Choroid plexus epithelial cell (primary cell): ENCODE results near the genes GSPT2, SSX2B, USP51 and SPIN2B.

GRCh38 chrX:50643183-50643907 is 170.6 kb downstream of the SHROOM4 start:
- RRBS = no CpG with 5 or more reads among the region's 10 CpGs

GRCh38 chrX:51743010-51744108 is at the start of gene GSPT2:
TSS of gene GSPT2 (plus strand) at chrX:51743442.
- RRBS = no CpG with 5 or more reads among the region's 68 CpGs

GRCh38 chrX:52750963-52751537 is at the start of gene SSX2B:
TSS of gene SSX2B (plus strand) at chrX:52751252.
- RRBS = no CpG with 5 or more reads among the region's 20 CpGs

DNA sequence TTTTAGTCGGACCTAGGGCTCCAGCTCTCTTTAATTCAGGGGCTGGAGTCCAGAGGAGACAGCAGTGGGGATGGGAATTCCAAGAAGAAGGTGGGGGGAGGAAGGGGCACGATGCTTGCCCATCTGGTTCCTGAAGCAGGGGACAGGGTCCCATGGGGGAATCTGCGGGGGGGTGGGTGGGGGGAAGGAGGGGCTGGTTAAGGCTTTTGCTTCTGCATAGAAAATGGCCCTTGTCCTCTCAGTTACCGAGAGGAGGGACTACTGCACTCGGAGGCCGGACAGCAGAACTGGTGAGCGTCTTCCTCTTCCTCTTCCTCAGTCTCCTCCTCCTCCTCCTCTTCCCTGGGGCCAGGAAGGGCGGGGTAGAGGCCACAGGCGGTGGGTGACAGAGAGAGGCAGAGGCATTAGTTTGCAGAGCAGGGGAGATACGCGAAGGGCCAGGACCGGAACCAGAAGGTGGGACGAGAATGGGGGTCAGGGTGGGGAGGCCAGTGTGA is 41.8 kb upstream of the KDM5C start:
- RRBS = no CpG with 5 or more reads among the region's 13 CpGs

- RRBS = no CpG with 5 or more reads among the region's 17 CpGs
These were observed 732 bp downstream of the SMC1A start for GRCh38 chrX:53421740-53422104.

- RRBS = no CpG with 5 or more reads among the region's 5 CpGs
These were observed 122.8 kb downstream of the HUWE1 start for GRCh38 chrX:53563667-53564117.

DNA sequence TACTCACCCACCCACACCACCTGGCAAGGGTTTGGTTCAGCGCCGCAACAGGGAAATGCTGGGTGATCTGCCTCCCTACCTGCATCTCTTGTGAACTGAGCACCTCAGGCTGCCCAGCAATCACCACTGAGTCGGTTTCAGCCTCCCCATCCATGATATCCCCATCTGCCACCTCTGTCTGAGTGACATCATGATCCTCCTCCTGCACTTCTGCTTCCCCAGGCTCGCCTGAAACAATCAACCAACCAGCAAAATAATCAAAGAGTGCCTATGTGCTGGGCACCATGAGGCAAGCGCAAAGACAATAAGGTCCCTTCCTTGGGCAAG is 122.1 kb downstream of the HUWE1 start:
- RRBS = no CpG with 5 or more reads among the region's 5 CpGs

GRCh38 chrX:53745346-53745579 is 58.7 kb upstream of the HUWE1 start:
- RRBS = no CpG with 5 or more reads among the region's 3 CpGs

GRCh38 chrX:54483004-54483685 is 12.9 kb downstream of the FGD1 start:
- RRBS = no CpG with 5 or more reads among the region's 20 CpGs

GRCh38 chrX:54562507-54562767 is 32.4 kb downstream of the GNL3L start:
- RRBS = no CpG with 5 or more reads among the region's 6 CpGs

GRCh38 chrX:54834289-54834706 is 26.8 kb downstream of the MAGED2 start:
- RRBS = no CpG with 5 or more reads among the region's 5 CpGs

DNA sequence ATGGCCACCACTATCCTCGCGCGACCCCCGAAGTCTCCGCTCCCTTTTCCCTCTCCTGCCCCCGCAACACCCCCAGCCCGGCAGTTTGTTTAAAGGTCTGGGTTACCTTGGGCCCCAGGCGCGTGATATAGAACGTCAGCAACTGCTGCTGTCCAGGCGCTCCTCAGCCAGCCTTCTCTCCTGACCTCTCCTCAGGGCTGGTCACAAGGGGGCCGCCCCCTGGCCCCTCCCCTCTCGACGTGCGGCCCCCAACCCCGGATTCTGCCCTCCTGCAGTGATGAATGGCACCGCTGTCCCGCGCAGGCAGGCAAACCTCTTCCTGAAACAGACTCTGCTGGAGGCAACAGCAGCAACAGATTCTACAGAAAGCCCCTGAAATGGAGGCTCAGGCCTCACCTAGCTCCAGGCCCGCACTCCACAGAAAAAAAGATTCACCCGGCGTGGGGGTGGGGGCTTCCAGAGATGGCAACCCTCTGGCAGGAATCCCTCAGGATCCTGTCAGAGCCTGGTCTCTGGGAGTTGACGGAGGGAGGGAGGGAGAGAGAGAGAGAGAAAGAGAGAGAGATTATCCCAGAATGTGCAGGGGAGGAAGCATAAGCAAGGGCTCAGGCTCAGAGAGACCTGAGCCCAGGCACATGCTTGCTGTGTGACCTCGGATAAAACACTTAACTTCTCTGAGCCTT is at the start of gene USP51:
USP51 (minus strand) TSS at position 179 of the 683 bp plus-strand sequence.
- RRBS = no CpG with 5 or more reads among the region's 24 CpGs

GRCh38 chrX:55720812-55721604 is 3.5 kb downstream of the RRAGB start:
- RRBS = no CpG with 5 or more reads among the region's 5 CpGs

DNA sequence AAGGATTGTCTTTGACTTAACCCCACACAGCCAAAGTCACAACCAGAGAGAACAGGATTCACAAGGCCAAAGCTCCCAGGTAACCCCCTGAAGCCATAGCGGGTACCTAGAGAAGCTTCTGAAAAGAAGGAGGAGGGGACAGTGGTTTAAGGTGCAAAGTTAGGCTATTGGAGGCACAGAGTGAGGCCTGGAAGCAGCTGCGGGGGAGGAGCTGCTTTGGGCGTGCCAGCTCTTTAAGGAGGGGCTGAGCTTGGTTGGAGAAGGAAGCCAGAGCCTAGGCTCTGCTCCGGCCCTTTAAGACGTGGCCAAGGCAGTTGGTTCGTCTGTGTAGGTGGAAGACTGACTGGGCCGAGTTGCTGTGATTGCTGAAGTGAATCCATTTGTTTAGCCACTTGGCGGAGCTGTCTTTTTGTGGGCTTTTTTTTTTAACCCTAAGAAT is 1.5 kb downstream of the KLF8 start:
- RRBS = no CpG with 5 or more reads among the region's 8 CpGs

- RRBS = no CpG with 5 or more reads among the region's 8 CpGs
These were observed 71.7 kb downstream of the NBDY start for GRCh38 chrX:56800591-56801204.

DNA sequence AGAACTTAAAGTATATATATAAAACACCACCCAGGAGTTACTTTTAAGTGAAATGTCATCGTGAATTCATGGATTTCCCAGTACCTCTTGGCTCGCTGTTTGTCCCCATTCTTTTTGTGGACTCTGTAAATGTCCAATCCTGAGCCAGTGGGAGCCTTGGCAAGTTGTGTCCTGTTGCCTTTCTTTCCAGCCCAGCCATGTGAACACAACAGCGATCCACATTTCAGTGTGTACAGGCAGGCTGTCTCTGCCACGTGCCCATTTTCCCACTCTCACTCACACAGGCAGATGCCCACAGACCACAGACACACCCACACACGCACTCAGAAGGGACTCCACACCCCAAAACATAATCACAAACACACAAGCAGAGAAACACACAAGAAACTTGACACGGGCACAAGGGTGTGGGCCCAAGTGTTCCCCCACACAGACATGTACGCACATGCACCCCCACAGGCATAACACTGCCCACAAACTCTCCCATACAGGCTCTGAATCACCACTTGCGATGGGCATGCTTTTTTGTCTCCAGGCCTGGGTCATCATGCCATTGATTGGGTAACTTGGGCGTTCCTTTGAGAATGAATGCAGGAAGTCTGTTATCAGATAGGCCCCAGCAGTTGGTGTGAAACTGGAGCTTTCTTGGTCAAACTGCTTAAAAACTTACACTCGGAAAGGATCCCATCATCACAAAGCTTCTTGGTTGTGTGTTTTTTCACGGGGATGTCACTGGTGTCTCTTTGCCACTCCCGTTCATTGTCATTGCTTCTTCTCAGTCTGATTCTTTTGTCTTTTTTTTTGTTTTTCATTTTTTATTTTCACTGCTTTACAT is 84.3 kb downstream of the NBDY start:
- RRBS = no CpG with 5 or more reads among the region's 12 CpGs

GRCh38 chrX:57120886-57122236 is at the start of gene SPIN2B:
TSS of gene SPIN2B (minus strand) at chrX:57121548.
- RRBS = 1% methylated on average over 17 of the region's 63 CpGs

- RRBS = no CpG with 5 or more reads among the region's 6 CpGs
These were observed 39.2 kb downstream of the SPIN4 start for GRCh38 chrX:63311914-63312362.

DNA sequence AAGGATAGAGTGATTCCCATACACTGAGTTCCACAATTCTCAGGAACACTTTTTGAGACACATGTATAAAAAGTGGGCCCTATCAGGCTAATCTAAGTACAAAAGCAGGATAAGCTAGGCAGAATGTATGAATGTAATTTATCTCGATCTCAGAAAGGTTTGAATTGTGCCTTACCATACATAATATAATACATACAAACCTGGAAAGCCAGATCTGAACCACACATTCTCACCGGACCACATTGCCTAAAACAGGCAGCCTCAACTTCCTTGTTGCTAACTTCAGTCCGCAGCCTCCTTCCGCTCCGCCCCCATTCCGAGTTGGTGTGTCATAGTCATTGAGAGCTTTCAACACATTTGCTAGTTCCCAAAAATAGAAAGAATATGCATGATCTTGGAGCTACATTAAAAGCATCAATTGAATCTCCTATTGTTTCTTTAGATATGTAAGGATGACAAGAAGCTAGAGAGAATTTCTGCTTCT is 127.3 kb downstream of the ARHGEF9 start:
- RRBS = no CpG with 5 or more reads among the region's 6 CpGs